Gallbladder (tissue), 1 donor: ENCODE measurements around a stretch of chr13.

DNA sequence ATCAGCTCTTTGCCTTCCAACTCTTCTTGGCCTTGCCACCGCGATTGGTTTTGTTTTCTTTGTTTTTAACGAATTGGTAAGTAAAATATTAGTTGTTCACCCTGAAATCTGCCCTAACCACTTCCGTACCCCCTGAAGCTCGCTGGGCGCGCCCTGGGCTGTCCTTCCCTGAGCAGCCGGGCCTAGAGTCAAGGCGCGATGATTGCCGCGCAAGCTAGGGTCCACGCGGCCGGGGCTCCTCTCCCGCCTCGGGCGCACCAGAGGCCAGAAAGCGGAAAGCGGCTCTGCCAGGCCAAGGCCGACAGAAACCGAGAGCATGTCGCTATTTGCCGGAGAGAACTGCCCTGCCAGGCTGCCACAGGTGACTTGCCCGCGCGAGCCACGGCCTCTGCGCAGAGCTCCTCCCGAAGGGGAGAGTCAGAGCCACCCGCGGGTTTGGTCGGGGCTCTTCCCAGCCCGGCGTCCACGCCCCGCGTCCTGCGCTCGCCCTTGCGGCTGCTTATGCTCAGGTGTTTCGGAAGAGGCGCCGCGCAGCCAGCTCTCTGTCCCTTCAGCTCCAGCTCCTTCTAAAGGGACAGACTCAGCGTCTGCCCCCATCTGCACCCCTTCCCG lies 6.6 kb upstream of the CDX2 start:
- PRO-cap, result no peak

- PRO-cap, result no peak
Measured at GRCh38 chr13:28140162-28140554, 1.8 kb downstream of the PAN3 start.

GRCh38 chr13:28467991-28468332 lies 27.0 kb downstream of the FLT1 start:
- PRO-cap, result no peak

- PRO-cap, result no peak
Measured at GRCh38 chr13:28496182-28496694, 1.3 kb upstream of the FLT1 start.

DNA sequence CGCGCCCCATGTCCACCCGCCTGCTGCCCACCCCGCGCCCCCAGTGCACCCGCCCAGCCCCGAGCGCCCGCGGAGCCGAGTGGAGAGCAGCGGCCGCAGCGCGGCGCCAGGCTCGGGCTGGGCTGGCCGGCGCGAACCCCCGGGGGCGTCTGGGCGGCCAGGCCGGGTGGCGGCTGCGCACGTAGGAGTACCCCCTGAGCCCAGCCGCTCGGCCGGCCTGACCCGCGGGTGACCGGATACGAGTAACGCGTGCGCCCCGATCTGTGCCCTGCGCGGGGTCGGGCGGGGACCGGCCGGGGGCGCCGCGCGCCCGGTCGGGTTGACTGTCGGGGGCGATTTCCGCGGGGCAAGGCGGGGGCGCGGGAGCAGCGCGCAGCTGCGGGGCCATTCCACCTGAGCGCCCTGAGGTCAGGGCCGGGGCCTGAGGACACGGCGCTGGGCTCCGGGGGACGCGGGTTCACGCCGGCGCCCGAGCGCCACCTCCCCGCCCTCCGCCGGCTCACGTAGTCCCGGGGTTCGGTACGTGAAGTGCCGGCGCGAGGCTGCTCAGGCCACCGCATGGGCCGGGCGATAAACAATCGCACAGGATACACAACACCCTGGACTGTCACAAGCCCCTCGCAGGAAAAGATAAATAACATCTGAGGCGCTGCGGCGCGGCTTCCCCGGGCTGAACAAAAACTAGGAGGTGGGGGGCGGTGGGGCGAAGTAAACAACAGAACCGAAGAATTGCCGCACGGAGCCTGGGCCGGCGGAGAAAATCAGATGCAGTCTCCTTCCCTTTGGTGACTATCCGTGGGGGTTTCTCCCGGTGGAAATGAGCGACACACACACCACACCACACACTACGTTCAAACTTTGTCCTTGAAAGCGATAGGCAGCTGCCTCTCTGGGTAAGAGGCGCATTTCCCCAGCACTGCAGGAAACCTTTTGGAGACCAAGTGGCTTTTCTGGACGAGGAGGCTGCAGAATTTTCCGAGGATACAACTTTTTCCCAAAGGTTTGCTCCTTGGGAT lies 37.7 kb upstream of the FLT1 start:
- PRO-cap, result no peak

- PRO-cap, result no peak
Measured at GRCh38 chr13:28533841-28534166, 38.9 kb upstream of the FLT1 start.

DNA sequence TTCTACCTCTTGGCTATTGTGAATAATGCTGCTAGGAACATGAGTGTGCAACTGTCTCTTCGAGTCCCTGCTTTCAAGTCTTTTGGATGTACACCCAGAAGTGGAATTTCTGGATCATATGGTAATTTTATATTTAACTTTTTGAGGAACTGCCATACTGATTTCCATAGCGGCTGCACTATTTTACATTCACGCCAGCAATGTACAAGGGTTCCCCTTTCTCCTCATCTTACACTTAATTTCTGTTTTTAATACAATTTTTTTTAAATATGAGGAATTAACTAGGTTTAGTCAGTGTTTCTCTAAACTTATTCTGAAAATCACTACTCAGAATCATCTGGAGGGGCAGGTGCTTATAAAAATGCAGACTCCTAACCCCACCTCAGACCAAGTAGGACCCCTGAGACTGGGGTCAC lies 24.3 kb upstream of the SLC46A3 start:
- PRO-cap, result no peak

DNA sequence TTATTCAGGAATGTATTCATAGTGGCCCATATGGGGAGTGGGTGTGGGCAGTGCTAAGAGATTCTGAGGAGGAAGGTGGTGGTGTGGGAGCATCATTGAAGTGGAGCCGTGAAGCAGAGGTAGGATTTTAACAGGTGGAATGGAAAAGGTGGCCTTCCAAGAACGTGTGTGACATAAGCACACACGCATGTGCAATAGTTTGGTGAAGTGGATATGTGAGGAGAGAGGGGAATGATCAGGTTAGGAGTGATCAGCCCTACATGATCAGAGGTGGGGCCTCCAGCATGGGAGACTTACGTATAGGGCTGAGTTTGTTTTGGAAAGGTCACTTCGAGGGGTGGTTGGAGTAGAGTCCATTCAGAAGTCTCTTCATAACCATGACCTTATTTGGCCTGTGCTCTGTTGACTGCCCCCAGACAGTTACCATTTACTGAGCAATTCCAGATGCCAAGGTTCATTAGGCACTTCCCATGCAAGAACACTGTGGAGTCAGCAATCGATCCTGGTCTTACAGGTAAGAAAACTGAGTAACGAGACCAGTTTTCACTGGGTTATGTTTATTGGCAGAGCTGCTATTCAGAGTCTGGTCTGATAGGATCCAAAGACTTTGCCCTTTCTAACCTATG lies 134.5 kb downstream of the MTUS2 start:
- PRO-cap, result no peak

DNA sequence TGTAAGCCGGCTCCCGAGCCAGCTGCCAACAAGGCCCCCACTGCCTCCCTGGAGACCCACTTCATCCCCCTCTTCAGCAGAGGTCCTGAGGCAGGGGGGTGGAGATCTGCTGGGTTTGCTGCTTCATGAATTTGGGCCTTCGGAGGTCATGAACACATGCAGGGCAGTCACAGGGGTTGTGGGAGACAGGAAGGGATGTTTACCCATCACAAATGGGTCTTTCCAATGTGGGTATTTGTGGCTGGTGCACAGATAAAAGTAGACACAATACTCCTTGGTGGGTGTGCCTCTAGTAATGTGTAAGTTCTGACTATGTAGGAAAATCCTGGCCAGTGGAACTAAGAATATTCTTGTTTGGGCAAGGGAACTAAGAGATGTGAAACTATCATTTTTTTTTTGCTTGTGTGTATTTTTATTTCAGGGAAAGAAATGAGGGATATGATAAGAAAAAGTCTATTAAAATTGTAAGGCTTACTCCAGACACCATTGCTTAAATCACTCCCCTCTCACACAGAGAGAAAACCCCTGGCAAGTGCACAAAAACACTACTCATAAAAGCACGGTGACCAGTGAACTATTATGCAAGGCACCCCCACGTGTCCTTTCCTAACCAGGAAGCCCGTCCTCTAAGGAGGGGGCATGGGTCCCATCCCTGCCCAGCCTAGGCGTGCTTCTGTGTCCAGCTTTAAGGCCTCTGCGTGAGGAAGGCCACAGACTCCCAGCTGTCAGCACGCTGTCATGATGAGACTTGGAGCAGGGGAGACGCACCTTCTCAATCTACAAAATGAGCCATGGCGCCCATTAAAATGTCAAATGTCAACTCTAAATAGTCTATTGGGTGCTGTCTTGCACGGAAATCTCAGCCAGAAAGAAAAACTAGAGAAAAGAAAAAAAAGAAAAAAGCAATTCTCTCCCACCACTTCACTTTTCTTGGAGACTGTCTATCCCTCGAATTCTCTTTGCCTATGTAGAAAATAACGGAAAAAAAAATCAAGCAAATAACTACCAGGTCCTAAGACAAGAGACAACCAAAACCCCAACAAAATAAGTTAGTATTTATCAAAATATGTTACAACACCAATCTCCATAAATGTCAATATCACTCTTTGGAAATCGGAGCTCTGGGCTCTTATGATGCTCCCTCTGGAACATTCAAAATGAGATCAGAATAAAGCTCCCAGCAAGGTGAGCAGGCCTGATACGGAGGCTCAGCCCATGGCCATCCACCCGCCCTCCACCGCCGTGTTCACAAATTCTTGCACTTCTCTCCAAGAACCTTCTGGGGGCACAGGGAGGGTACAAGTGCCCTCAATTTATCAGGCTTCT lies 83.4 kb downstream of the SLC7A1 start:
- PRO-cap, result no peak

DNA sequence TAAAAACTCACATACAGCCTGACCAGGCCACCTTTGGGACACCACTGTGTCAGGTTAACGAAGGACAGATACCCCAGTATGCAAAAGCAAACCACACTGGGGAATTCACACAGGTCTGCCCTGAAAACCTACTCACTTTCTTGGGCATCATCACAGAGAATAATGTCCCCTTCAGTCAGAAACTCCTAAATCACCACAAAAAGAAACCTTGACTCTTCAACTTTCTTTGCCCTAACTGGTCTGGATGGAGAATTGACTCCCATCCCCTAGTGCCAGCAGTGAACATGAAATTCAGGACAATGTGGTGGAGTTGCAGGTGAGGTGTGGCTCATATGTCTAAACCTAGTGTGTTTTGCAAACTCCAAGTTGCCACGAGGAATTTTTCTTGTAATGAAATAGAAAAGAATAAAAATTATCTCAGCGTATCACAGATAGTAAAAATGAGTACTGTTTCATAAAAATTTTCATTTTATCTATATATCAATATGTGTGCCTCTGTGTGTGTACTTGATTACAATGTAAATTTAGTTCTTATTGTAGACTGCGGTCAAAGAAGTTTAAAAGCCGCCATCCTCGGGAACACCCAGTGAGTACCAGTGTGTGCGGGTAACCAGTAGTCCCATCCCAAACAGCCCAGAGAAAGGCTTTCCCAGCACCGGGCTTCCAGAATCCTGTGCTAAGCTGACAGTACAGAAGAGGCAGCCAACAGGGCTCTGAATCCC lies 10.3 kb downstream of the SLC7A1 start:
- PRO-cap, result no peak

DNA sequence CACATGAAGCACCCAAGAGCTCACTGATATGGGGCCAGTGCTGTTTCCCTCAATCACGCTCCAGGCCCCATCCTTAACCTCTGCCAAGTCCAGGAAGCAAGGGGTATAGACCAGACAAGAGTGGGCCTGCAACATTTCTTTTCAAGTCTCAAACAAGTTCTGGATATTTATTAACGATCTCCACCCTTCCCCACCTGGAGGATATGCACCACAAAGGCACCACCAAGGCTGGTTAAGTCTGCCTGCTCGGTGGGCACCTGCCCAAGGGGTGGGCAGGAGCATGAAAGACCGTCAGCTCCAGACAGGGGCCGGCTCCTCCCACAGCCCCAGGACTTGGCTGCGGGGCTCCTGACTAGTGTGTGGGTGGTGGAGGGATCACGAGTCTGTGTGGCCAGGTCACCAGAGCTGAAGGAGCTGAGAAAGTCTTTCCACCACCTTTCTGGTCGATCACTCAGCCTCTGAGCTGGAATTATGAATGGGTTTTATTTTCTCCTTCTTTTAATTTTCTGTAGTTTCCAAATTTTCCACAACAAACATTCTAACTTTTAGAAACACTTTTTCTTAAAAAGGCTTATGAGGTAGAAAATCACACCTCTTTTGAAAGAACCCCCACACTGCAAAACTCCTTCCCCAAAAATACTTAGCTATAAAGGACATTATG lies 7.8 kb downstream of the SLC7A1 start:
- PRO-cap, result no peak

- PRO-cap, result bidirectional peak, plus-strand start at chr13:29849414, minus-strand start at chr13:29849431; bidirectional peak, plus-strand start at chr13:29849953, minus-strand start at chr13:29849854
Measured at GRCh38 chr13:29849350-29850142, 871 bp downstream of the UBL3 start.

- PRO-cap, result unidirectional peak, minus-strand start at chr13:29866105
Measured at GRCh38 chr13:29865811-29866404, 15.5 kb upstream of the UBL3 start.

GRCh38 chr13:30441227-30441721 lies 19.0 kb downstream of the UBE2L5 start:
- PRO-cap, result bidirectional peak, plus-strand start at chr13:30441599, minus-strand start at chr13:30441470

GRCh38 chr13:30616397-30616812 lies 1.3 kb upstream of the USPL1 start:
- PRO-cap, result bidirectional peak, plus-strand start at chr13:30616480, minus-strand start at chr13:30616219

DNA sequence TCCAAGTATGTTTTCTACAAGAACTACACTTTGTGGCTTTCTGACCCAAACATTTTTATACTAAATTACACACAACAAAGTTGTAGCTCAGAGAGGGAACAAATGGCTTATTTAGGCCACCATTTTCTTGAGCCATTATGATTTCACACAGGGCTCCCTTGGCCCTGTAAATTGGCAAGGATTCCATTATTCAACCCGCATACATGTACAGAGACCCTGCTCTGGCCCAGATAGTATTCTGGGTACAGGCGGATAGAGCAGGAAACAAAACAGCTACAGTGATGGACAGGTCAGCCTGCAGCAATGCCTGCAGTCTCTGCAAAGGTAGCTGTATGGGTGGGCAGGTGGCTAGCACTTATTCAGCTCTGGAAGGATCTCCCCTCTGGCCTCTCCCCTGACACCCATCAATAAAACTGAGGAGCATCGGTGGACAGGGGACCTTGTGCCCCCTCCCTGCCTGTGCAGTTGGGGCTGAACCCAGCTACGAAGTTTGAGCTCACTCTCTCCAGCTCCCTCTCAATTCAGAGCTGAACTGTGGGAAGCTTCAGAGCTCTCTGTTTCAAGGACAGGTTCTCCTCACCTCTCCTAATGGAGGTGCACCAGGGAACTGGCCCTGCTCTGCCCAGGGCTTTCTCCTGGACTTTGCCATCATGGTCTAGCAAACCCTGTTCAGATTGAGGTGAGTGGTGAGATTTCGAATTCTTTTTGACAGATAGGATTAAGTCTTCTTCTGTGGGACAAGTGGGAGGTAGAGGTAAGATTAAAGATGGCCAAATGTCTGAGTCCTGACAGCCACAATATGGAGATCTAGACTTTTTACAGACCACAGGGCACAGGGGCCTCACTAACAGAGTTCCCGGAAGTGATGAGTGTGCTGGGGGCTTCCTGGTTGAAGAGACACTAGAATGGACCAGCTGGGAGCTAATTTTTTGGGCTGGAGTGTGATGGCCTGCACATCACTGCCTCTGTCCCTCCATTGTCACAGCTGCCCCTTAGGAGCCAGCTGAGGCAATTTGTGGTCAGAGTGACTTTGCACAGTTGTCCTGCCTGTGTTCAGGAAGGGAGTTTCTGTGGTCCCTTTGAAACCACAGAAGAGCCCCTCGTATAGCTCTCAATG lies 1.7 kb downstream of the ALOX5AP start:
- PRO-cap, result unidirectional peak, plus-strand start at position 892 of the sequence

GRCh38 chr13:30745932-30746316 lies 10.6 kb downstream of the ALOX5AP start:
- PRO-cap, result no peak

GRCh38 chr13:30835323-30836054 lies 70.6 kb upstream of the MEDAG start:
- PRO-cap, result no peak

DNA sequence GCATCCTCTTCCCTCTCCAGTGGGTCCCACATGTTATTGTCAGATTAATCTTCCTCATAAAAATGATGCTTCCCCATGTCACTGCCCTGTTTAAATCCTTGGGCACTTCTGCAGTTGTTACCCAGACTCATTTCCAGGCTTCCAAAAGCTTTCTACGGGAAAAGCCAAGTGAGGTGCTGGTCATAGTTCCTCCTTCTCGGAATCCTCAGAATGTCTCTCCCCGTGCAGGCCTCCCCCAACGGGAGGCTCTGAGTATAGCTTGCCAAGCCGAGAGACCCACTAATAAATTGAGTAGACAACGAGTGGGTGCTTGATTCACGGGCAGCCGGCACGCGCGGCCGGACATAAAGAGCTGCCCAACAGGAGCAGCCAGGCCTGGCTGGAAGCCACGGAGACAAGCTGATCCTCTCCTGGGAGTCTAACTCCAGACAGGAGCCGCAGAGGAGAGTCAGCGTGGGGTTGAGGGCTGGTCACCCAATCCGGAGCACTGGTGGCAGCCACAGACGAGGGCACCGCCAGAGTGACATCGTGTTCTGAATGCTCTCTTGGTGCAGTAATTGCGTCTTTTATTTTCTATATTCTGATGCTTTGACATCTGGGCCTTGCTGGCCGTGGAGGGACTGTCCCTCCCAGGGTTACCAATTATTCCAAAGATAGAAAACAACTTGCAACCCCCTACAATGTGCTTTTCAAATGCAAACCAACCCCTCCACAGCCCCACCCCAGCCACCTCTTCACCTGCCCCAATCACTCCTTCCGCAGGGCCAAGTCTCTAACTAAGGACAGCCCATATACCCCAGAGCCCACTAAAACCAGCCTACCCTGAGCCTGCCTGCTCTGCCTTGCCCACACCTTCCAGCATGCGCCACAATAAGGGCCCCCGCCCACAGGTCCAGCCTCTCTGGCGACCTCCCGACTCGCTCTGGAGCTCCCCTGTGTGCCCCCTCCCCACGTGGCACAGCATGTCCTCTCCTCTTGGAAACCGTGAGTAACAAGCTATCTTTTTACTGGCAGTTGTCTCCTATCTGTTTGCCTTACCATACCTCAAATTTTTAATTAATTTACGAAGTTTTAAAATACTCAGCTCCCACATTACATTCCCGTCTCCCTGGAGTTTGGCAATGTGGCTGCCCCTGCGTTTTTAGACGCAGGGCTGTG lies 43.1 kb upstream of the MEDAG start:
- PRO-cap, result unidirectional peak, plus-strand start at position 313 of the sequence

DNA sequence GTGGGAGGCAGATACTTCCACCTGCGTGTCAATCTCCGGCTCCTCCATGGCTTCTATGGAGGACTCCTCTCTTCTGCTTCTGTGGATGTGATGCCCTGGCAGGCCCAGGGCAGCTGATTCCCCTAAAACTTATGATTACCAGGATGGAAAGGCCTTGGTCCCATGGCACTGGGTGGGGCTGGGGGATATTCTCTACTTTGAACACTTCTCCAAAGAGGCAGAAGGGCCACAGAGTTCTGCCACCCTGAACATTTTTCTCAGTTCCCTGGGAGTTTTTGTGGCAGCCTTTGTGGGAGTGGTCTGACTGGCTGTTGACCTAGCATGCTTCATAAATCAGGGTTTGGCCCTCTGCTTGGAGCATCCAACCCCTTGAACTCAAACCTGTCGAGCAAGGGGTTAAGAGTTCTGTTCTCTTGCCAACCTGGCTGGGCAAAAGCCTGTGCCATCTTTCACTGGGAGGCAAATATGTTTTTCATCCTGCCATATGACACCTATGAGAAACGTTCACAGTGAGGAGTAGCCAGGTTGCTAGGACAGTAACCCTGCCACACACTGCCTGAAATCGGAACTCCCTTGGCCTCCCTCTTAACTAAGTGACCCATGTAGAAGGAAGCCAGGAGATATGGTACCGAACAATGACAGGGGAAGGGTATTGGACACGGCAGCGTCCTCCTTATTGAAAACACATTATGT lies 7.8 kb upstream of the TEX26 start:
- PRO-cap, result no peak